ENCODE measurements around a stretch of chr11.

GRCh38 chr11:30325954-30326754 is 3.2 kb downstream of the ARL14EP start:
- PRO-cap: no peak
- RAMPAGE, long total RNA, 3 experiments: no peak in any of the 3 experiments

GRCh38 chr11:30585800-30586181 is 362 bp downstream of the MPPED2 start:
- PRO-cap: unidirectional peak, minus-strand start at chr11:30585941
- RAMPAGE, long total RNA, 3 experiments: no peak in any of the 3 experiments

DNA sequence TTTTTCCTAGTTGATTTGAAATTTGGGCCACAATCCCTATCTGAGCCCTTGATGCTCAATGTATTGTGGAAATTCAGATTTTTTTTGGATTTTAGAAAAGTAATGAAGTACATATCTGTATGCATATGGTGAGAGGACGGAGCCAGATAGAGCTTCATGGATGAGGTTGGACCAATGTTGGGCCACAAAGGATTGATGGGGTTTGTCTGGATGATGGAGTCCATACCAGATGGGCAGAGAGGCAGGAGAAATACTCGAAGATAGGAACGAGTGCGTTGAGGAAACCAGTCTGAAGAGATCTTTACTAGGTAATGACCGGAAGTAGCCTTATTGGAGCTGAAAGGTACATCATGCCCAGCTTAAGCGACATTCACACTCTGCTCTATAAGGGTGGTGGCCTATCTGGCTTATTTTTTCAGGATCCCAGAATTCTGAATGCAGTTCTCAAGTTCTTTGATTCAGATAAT is 224.4 kb downstream of the DCDC1 start:
- PRO-cap: unidirectional peak, plus-strand start at position 261 of the sequence
- RAMPAGE, long total RNA, 3 experiments: no peak in any of the 3 experiments

- PRO-cap: no peak
- RAMPAGE, long total RNA, 3 experiments: no peak in any of the 3 experiments
These were observed 62.9 kb downstream of the IMMP1L start for GRCh38 chr11:31446353-31447025.

DNA sequence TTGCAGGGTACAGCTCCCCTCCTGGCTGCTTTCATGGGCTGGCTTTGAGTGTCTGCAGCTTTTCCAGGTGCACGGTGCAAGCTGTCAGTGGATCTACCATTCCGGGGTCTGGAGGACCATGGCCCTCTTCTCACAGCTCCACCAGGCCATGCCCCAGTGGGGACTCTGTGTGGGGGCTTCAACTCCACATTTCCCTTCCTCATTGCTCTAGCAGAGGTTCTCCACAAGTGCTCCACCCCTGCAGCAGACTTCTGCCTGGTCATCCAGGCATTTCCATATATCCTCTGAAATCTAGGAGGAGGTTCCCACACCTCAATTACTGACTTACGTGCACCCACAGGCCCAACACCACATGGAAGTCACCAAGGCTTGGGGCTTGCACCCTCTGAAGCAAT is 15.5 kb downstream of the IMMP1L start:
- PRO-cap: no peak
- RAMPAGE, long total RNA, 3 experiments: no peak in any of the 3 experiments

DNA sequence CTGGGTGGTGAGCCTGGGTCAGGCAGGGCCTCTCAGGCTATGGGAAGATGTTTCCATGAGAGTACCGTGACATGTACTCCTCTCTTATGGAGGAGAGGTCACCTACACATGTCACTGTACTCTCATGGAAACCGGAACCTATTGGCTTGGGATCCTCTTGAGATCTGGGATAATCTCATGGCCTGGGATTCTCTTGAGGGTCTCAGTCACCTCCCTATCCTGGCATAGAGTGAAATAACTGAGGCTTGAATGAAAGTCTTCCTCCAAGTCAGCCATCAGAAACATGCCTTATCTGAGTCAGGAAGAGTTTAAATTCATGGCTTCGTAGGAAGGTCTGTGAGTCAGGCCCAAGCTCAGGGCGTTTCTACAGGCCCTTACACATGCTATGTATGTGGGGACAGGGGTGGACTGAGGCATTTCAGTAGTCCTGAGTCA is 134.7 kb upstream of the RCN1 start:
- PRO-cap: no peak
- RAMPAGE, long total RNA, 3 experiments: no peak in any of the 3 experiments

GRCh38 chr11:32415845-32416595 is 19.3 kb downstream of the WT1 start:
- PRO-cap: no peak
- RAMPAGE, long total RNA, 3 experiments: no peak in any of the 3 experiments

- PRO-cap: no peak
- RAMPAGE, long total RNA, 3 experiments: no peak in any of the 3 experiments
These were observed 14.3 kb downstream of the WT1 start for GRCh38 chr11:32420705-32421717.

- PRO-cap: no peak
- RAMPAGE, long total RNA, 3 experiments: no peak in any of the 3 experiments
These were observed 6.6 kb downstream of the WT1 start for GRCh38 chr11:32428331-32429589.

GRCh38 chr11:32892118-32892639 is 432 bp upstream of the QSER1 start:
- PRO-cap: no peak
- RAMPAGE, long total RNA, 3 experiments: no peak in any of the 3 experiments

- PRO-cap: no peak
- RAMPAGE, long total RNA, 3 experiments: no peak in any of the 3 experiments
These were observed 1.9 kb upstream of the DEPDC7 start for GRCh38 chr11:33013675-33014251.

DNA sequence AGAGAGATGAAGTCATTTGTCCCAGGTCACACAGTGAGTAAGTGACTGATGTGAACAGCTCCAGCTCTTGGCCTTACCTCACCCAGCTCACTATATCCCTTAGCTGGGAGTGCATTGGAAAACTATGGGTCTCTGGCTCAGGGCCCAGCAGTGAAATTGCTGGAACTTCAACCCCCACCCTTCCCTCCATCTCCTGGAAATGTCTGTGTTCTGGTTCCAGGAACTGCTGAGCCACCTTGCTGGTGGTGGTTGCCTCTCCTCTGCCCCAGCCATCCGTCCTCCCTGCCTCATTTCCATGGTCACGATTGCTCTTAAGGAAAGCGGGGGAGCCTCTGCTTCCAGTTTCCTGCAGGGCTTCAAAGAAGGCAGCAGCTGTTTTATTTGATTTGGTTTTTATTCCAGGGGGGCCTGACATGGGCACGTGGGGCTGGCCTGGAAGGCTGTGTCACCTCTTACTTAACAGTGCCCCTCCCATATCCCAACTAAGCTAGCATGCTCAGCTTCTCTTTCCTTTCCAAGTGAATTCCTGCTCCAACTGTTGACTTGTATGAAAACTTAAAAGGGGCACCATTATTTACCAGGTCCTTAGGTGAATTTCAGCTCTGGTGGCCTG is 46.3 kb upstream of the CSTF3 start:
- PRO-cap: no peak
- RAMPAGE, long total RNA, 3 experiments: no peak in any of the 3 experiments

- PRO-cap: bidirectional peak, plus-strand start at chr11:33258334, minus-strand start at chr11:33258090; bidirectional peak, plus-strand start at chr11:33258522, minus-strand start at chr11:33258450; bidirectional peak, plus-strand start at chr11:33258928, minus-strand start at chr11:33258737
- RAMPAGE, long total RNA, 3 experiments: start-site peak on the plus strand in 2 of 3 experiments, at chr11:33258280-33258618 at its widest, 66 to 544 reads per replicate
These were observed 1.0 kb downstream of the HIPK3 start for GRCh38 chr11:33257961-33258862.

- PRO-cap: no peak
- RAMPAGE, long total RNA, 3 experiments: no peak in any of the 3 experiments
These were observed 82.4 kb downstream of the C11orf91 start for GRCh38 chr11:33618337-33618603.

- PRO-cap: bidirectional peak, plus-strand start at chr11:33692419, minus-strand start at chr11:33692328
- RAMPAGE, long total RNA, 3 experiments: no peak in any of the 3 experiments
These were observed 8.6 kb downstream of the C11orf91 start for GRCh38 chr11:33691906-33692626.

DNA sequence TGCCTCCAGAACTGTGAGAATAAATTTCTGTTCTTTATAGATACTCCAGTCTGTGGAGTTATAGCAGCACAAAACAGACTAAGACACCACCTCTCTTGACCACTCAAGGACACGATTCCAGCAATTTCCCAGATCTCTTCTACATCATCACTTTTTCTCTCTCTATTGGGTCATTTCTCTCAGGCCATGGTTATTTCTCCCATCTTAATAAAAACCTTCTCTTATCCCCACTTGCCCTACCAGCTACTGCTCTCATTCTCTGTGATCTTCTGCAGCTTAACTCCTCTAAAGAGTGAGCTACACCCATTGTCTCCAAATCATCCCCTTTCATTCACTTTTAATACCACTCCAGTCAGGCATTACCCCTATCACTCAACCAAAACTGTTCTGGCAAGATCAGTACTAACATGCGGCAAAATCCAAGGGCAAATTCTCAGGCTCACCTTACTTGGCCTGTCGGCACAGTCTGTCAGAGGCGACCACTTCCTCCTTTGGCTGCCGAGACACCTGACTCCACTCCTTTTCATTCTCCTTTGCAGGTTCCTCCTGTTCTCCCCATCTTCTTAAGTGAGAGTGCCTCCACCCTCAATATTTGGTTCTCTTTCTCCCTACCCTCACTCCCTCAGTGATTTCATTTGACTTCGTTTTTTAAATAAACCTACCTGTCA is 4.3 kb downstream of the C11orf91 start:
- PRO-cap: no peak
- RAMPAGE, long total RNA, 3 experiments: no peak in any of the 3 experiments

GRCh38 chr11:33941461-33942147 is 49.7 kb upstream of the LMO2 start:
- PRO-cap: no peak
- RAMPAGE, long total RNA, 3 experiments: no peak in any of the 3 experiments

- PRO-cap: no peak
- RAMPAGE, long total RNA, 3 experiments: no peak in any of the 3 experiments
These were observed 91.0 kb downstream of the ABTB2 start for GRCh38 chr11:34266555-34267404.

DNA sequence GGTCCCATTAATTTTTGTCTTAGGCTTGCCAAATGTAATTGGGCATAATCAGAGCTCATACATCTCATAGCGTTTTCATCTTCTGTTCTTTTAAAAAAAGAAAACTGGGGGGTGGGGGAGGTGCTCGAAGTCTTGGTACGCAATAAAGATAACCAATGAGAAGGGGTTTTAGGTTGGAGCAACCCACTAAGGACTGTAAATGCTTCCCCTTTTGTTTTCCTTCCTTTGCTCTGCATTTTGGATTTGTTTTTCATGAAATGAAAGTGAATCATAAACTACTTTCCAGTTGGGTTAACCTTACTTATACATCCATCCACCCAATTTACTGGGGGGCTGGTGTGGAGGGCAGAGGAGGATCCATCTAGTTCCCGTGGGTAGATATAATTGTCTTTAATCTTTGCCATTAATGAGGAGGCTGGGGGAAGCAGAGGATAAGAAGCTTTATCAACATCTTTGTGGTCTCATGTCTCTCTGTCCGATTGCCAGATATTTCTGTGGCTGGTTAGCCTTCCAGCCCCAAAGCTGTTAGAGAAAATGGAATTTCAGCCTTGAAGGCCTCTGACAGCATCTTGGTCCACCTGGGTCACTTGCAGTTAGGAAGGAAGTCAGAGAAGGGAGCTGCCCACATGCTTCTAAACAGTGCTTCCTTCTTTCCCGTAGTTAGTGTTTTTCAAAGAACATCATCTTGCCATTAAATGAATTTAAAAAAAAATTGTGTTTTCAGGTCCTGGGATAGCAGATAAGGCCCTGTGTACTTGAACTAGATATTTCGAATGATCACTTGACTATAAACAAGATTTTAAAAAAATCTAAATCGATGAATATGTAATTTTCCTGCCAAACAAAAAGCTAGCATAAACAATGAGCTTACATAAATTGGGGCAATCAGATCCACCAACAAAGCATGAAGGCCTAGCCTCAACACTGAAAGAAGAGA is 56.9 kb downstream of the ABTB2 start:
- PRO-cap: no peak
- RAMPAGE, long total RNA, 3 experiments: no peak in any of the 3 experiments

DNA sequence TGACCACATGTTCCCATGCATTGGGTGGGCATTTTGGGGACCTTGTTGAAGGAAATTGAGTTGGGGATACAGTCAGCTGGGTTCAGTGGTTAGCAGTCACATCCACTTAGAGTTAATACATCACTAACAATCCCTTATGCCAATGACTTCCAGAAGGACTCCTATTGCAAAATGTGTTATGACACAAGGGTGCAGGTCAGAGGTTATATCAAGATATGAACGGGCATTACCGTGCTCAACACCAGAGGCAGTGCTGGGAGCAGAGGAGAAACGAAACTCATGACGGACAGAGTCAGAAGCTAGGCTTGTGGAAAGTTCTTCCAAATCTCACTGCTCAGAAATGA is 48.6 kb downstream of the ABTB2 start:
- PRO-cap: no peak
- RAMPAGE, long total RNA, 3 experiments: no peak in any of the 3 experiments

All from subcutaneous adipose tissue (tissue), 3 donors.